ENCODE measurements around the genes OGT, CITED1 and FAM236D.

- RRBS, 2 experiments, result no CpG with 5 or more reads among the region's 3 CpGs
Measured at GRCh38 chrX:71376812-71377371, 10.7 kb downstream of the TAF1 start.

DNA sequence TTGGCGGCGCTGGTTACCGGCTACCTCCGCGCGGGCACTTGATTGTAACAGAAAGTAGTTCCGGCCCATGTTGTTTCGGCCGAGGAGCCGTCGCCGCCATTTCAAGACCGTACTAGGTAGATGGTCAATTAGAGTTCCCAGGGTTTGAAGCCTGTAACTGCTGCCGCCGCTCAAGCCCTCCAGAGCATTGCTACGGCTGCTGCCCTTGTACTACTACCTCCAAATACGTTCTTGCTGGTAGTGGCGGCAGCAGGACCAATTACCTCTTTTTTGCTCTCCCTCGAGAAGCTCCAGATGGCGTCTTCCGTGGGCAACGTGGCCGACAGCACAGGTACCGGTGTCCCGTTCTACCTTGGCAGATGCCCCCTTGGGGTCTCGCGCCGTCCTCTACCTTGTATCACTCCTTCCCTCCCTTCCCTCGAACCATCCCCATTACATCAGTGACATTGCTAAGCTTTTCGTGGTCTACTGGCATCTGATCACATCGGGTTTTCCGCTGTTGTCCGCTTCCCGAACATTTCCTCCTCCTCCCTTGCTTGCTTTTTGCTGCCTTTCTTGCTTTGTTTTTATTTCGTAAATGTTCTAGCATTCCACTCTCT, at the start of gene OGT:
Gene OGT, plus strand, starts transcription at position 99 of the 599 bp plus-strand sequence.
- RRBS, 2 experiments, result 5% methylated on average over 4 of the region's 35 CpGs; no CpG with 5 or more reads in 1 of the 2 experiments

DNA sequence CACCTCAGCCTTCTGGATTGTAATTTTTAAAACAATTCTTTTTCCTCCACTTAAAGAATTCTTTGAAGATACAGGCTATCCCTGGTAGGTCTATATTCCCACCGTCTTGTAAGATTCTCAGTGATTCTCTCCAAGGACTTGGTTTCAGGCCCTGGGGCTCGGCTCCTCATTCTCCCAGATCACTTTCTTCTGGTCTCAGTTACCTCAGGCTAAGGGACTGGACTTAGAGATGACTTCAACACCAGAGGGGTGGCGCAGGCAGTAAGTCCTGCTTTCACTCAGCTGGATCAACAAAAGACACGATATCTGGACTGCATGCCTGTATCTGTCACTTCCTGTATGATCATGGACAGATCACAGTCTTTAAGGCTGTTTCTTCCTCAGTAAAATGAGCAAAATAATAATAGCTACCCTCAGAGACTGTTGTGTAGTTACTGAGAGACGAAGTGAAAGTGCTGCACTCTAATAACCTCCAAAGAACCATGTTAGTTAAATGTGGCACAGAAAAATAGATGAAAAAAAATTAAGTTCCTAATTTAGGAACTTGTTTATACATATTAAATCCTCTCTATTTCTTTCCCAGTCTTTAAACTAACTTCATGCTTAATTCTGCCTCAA, 19.5 kb upstream of the CXCR3 start:
- RRBS, 2 experiments, result no CpG with 5 or more reads among the region's 5 CpGs

- RRBS, 2 experiments, result no CpG with 5 or more reads among the region's 6 CpGs
Measured at GRCh38 chrX:71996739-71997188, 86.1 kb downstream of the NHSL2 start.

GRCh38 chrX:72144133-72144716, 37.3 kb upstream of the PIN4 start:
- RRBS, 2 experiments, result no CpG with 5 or more reads among the region's 6 CpGs

DNA sequence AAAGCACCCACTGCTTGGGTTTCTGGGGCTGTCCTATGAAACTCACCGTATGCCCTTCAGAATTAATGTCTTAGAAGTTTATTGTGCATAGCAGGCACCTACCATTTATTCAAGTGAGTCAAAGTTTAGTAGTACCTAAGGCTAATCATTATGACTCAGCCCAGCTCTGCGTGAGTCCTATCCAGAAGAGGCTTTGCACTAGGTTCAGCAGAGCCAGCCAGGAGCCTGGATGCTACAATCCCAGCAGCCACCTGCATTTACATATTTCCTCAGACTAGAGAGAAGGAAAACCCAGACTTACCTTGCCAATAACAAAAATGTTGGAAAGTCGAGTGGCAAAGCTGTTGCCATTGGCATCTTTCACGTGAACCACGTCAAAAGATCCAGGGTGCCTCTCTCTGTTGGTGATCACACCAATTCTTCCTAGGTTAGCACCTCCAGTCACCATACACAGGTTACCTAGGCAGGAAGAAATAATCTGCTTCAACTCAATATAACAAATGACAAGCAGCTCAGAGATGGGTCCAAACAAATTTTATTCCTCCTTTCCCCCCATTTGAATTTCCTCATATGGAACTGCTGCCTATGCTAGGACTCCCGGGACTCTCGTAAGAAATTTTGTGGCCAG, 4.0 kb downstream of the RPS4X start:
- RRBS, 2 experiments, result no CpG with 5 or more reads among the region's 7 CpGs

DNA sequence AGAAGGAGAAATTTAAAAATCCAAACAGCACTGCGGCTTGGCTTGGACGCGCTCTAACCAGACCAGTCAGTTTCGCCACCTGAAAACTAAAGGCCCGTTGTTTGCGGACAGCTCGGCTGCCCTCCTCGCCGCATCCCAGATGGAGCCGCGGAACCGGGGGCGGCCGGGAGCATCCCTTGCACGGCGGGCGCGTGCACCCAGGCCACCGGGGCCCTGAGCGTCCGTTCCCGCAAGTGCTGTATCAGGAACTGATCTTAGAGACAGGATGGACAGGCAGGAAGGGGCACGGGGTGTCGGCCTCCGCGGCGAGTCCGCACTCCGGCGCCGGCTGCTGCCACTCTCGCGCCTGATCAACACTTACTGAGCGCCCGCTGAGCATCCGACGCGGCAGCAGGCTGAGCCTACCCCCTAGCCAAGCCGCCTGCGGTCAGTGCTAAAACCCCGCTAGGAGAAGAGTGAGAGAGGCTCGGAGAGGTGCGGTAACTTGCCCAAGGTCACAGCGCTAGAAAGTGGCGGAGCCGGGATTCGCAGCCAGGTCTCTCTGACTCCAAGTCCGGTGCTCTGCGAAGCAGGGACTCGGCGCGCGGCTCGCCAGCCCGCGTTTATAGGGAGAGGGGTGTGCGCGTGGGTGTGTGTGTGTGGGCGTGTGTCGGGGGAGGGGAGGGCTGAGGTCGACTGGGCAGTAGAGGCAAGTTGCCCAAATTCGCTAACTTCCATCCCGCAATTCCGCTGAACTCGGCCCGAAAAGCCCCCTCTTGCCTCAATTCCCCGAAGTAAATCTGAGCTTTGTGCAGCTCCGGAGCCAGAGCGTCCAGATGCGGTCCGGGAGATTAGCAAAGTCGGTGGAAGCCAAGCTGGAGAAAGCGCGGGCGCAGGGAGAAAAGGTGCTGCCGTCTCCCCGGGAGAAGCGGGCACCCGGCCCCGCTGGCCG, at the start of gene CITED1:
Gene CITED1, minus strand, starts transcription at position 578 of the 931 bp plus-strand sequence.
- RRBS, 2 experiments, result 31 to 43% methylated on average over 15 to 22 of the region's 81 CpGs

DNA sequence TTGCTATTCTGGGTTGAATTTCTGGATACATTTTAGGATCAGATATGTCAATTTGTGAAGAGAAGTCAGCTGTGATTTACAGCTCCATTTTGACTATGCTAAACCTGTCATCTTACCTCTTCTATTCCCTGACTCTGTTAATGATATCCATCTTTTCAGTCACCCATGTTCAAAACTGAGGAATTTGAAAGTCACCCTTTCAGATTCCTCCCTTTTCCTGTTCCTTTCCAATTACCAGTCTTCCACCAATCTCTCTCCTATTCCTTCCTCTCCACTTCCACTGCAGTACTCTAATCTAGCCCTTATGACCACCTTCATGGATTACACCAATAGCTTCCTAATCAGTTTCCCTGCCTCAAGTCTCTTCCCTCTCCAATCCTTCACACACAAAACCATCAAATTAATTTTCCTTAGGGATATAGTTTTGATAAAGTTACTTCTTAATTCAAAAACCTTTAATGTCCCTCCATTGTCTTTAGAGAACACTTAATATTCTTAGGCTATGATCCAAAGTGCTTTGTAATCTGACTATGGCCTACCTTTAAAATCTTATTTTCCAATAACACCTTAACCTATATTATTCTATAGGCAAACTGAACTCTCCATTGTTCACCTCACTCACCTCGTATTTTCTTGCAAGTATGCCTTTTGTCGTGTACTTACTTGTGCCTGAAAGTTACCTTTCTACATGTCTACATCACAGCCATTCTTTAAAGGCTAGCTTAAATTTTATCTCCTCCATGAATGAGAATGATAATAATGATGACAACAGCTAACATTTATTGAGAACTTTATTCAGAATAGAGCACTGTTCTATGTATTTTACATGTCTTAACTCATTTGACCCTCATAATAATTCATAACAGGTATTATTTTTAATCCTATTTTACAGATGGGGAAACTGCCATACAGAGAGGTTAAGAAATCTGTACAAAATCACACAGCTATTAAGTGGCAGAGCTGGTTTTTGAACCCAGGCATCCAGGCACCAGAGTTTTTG, 99.7 kb downstream of the HDAC8 start:
- RRBS, 2 experiments, result no CpG with 5 or more reads among the region's 2 CpGs

- RRBS, 2 experiments, result no CpG with 5 or more reads among the region's 1 CpG
Measured at GRCh38 chrX:72705768-72706311, 8.3 kb downstream of the PHKA1 start.

- RRBS, 2 experiments, result no CpG with 5 or more reads among the region's 6 CpGs
Measured at GRCh38 chrX:72740632-72741065, 26.5 kb upstream of the PHKA1 start.

- RRBS, 2 experiments, result no CpG with 5 or more reads among the region's 16 CpGs
Measured at GRCh38 chrX:72807953-72808429, at the start of gene FAM236D. FAM236D (minus strand) TSS chrX:72808210.

GRCh38 chrX:73825867-73826446, 263.0 kb downstream of the CHIC1 start:
- RRBS, 2 experiments, result no CpG with 5 or more reads among the region's 2 CpGs

DNA sequence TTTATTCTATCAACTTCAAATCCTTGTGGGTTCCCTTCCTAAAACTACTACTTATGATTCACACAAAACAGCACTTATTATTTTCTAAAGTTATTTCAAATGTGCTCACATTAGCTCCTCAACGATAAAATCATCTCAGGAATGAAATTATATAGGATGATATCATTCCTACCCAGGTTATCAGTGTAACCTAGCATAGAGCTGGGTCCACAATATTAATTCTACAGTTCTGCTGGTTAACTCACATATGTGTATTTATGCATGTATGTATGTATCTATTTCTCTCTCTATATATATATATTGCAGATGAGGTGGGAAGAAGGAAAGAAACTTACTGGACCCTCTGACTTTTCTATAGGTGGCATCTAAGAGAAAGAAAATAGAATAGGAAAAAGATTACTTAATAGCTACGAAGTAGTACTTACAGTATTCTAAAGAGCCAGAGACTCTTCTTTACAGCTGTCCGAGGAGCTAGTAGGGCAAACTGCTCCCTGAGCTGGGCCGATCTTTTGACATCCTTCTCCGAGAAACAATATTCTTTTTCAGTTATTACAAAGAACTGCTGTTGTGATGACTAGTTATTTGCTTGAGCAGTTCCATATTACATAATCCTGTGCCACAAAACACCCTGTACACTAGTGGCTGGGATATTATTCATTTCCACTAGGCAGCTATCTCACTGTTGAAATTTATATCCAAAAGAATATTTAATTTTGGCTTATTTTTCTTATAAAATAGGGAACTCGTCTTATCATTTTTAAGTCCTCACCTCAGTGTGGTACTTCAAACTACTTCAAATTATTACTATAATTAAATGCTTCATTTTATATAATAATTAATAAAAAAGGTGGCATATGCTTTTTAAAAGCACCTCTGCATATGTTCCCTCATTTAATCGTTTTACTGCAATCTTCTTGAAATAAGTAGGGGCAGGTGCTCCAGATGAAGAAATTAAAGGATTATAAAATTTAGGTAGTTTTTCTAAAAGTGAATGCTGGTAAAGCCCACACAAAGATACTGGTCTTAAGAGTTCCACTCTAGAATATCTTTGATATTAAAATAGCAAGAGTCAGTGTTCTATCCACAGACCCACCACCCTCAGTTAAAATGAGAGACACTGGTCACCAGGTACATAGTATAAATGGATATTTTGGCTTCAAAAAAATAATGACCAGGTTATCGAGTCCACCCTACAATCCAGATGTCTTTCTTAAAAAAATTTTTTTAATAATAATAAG, 278.4 kb downstream of the CHIC1 start:
- RRBS, 2 experiments, result no CpG with 5 or more reads among the region's 8 CpGs

- RRBS, 2 experiments, result no CpG with 5 or more reads among the region's 47 CpGs
Measured at GRCh38 chrX:74291704-74292866, 11.9 kb upstream of the ZCCHC13 start.

GRCh38 chrX:75188696-75189192, 32.7 kb upstream of the ABCB7 start:
- RRBS, 2 experiments, result no CpG with 5 or more reads among the region's 20 CpGs

- RRBS, 2 experiments, result no CpG with 5 or more reads among the region's 1 CpG
Measured at GRCh38 chrX:75744469-75744825, 40.6 kb downstream of the MAGEE2 start.

DNA sequence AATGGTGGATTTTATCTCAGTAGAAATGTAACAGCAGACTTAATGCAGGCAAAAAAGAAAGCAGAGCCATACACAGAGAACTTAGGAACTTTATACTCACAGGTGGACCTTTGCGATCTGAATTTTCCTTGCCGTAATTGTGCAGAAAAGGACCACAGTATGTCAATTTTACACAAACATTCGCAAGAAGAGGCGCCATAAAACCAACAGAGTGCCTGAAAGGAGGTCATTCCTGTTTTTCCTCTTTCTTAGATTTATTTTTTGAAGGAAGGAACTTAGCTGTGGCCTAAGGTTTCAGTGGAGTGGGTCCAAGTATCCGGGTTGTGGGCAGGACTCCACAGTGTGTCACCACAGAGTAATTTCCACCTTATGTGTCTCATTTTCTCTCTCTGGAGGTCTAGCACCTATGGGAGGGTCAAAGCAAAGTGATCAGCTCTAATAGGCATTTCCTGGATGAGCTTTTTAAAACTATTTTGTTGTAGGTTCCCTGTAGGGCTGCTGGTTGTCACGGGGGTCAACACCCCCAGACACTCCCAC, 24.7 kb upstream of the PBDC1 start:
- RRBS, 2 experiments, result no CpG with 5 or more reads among the region's 6 CpGs

GRCh38 chrX:76429855-76430664, 2.5 kb downstream of the MAGEE1 start:
- RRBS, 2 experiments, result no CpG with 5 or more reads among the region's 11 CpGs

GRCh38 chrX:78516821-78517595, 142.1 kb downstream of the RTL3 start:
- RRBS, 2 experiments, result no CpG with 5 or more reads among the region's 7 CpGs

Measured in LNCaP clone FGC (cell line).